ENCODE data around the genes SEPHS2, PRR14, PYCARD and TRIM72.

- PRO-cap: unidirectional peak, plus-strand start at chr16:30371220; unidirectional peak, plus-strand start at chr16:30371345
- RAMPAGE, long total RNA, 3 experiments: no peak in any of the 3 experiments
These were observed 711 bp upstream of the TBC1D10B start for GRCh38 chr16:30370842-30371567.

GRCh38 chr16:30395849-30396478 lies 744 bp downstream of the ZNF48 start:
- PRO-cap: no peak
- RAMPAGE, long total RNA, 3 experiments: no peak in any of the 3 experiments

- PRO-cap: bidirectional peak, plus-strand start at chr16:30445501, minus-strand start at chr16:30445496; bidirectional peak, plus-strand start at chr16:30446078, minus-strand start at chr16:30445874
- RAMPAGE, long total RNA, 3 experiments: no peak in any of the 3 experiments
These were observed at the start of gene SEPHS2 for GRCh38 chr16:30444948-30445962. TSS of gene SEPHS2 (minus strand) at chr16:30445874.

DNA sequence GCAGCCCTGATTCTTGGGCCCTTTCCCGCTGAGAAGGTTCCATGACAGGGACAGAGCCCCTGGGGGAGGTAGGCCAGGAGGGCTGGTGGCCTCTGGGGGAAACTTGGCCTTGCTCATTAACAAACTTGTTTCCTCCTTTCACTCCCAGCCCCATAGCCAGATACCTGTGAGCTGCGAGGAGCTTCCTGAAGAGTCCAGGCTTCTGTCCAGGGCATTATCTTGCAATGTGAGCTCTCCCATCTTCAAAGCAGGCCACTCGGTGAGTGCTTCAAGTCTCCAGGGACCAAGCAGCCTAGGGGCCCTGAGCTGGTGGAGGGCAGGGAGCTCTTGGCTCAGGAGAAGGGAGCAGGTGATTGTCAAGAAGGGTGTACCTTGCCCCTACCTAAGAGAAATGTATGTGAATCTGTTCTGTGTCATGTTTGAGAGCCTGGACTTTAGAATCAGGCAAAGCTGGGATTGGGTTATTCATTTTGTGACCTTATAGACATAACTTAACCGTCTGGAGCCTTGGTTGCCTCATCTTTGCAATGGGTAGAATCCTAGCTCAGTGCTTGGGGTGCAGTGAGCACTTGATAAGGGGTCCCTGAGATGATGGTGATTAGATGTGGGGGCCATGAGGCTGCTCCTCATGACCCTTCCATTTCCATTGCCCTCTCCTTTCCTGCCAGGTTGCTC lies 16.0 kb downstream of the ZNF768 start:
- PRO-cap: no peak
- RAMPAGE, long total RNA, 3 experiments: no peak in any of the 3 experiments

DNA sequence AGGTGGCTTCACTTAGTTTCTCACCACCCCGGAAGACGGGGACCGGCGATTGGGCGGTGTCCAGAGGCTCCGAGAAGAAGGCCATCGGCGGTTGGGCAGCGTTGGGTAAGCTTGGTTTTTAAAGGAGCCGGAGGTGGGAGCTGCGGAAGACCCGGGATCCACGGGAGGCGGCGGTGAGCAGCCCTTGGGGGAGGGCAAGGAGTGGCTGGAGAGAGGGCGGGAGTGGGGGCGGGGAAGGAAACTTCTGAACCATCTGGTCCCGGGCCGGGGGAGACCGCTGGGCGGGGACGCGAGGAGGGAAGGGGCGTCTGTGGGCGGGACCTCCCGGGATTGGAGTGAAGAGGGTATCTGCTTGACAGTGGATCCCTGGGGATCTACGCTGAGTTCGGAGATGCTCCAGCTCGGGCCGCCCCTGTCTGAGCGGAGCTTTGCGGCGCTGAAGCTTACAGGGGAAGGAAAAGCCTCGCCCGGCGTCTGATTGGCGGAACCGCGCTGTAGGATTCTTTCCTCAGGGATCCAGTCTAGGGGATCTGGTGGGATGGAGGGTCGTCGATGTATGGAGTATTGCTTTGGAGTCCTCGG lies at the start of gene PRR14:
Gene PRR14, plus strand, starts transcription at position 327 of the 582 bp plus-strand sequence.
- PRO-cap: bidirectional peak, plus-strand start at position 147 of the sequence, minus-strand start outside the sequence; unidirectional peak, plus-strand start at position 271 of the sequence; unidirectional peak, plus-strand start at position 358 of the sequence
- RAMPAGE, long total RNA, 3 experiments: start-site peak on the plus strand in 2 of 3 experiments, centred at positions 141 to 250 of the sequence, 6 to 40 reads per replicate

DNA sequence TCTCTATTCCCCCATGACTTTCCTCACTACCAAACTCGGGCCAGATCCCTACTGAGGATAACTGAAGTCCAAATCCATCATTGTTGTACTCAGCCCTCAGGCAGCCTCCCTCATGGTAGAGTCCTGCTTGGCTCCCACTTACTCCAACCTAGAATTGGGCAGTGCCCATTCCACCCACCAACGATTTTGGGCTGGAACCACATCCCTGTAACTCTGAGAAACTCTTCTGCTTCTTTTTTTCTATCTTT lies 1.2 kb downstream of the PRR14 start:
- PRO-cap: no peak
- RAMPAGE, long total RNA, 3 experiments: no peak in any of the 3 experiments

DNA sequence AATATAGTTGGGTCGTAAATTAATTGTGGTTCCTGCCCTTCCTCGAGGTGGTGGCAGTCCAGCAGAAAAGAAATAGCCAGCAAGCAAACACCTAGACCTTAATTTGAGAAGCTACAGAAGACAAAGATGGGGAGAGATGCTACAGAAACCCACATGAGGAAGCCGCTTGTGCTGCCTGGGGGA lies 2.3 kb downstream of the FBRS start:
- PRO-cap: no peak
- RAMPAGE, long total RNA, 3 experiments: no peak in any of the 3 experiments

GRCh38 chr16:30663976-30665193 lies 6.2 kb downstream of the FBRS start:
- PRO-cap: no peak
- RAMPAGE, long total RNA, 3 experiments: no peak in any of the 3 experiments

DNA sequence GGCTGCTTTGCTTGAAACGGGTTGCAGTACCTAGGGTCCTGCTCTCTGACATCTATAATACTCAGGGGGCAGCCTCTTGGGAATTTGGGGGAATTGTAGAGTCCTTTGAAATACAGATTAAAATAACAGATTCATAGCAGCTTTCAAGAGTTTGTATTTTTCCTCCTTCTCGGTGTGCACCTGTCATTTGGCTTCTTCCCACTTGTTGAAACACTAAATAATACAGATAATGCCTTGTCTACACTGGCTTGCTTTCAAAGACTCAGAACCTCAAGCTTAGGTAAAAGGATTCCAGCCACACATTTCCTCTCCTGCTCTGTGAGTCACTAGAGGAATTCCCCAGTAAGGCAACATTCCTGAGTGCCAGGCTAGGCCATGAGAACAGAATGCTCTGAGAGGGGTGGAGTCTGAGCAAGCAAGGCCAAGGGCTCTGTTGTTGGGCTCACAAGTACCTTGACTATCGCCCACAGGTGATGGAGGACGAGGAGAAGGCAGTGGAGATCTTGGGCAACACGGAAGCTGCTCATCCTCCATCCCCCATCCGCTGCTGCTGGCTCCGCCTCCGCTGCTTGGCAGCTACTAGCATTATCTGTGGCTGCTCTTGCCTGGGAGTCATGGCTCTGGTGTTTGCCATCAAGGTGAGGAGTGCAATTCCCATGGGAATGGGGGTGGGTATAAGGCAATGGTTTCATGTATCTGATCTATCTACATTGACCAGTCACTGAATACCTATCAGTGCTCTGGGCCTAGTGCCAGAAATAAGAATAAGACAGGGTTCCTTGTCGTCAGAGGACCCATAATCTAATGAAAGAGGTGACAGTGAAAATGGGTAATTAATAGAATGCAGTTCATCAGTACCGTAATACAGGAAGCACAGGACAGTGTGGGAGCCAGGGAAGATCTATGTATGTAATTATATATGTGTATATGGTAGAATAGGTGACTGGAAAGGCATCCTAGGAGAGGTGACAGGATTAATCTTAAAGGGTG lies 1.1 kb downstream of the TMEM265 start:
- PRO-cap: no peak
- RAMPAGE, long total RNA, 3 experiments: no peak in any of the 3 experiments

DNA sequence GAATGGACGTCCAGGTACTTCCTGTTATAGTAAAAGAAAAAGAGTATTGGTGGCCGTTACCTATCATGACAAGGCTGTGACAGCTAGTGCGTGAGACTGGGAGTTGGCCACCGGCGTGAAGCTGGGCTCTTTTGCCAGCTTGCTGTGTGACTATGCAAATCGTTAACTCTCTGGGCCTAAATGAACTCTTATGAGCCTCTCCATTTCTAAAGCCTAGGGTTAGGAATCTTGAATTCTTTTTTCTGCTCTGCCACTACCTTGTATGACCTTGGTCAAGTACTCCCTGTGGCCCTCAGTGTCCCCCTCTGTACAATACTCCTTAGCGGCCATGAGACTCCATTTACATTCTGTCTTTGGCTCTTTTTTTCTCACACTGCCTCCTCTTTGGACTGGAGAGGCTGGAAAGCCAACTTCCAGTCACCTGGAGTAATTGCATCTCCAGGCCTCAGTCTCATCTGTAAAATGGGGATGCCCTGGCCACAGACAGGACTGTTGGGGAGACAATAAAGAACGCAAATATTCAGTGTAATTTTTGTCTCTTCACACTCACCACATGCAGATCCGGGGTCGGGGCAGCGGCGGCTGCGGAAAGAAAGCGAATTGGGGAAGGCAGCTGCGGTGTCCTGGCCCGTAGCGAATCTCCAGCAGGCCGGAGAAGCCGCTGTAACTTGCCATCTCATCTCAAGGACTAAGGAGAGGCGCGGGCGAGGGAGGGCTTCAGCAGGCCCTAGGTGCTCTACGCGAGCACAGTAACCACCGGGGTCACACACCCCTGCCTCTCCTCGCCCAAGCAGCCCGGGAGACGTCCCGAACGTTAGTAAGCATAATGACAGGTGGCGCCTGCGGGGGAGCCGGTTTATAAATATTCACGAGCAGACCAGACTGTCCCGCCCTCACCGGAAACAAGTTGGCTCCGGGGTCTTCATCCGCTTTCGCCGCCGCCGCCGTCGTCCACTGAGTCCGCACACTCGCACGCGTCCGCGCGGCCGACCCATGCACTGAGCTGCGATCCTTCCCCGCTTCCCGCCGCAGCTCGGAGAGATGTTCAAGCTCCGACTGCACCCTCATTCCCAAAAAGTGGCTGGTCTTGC lies 869 bp downstream of the CFAP119 start:
- PRO-cap: bidirectional peak, plus-strand start at position 887 of the sequence, minus-strand start at position 816 of the sequence
- RAMPAGE, long total RNA, 3 experiments: start-site peak on the minus strand in 2 of 3 experiments, centred at positions 804 to 812 of the sequence, 26 to 174 reads per replicate

DNA sequence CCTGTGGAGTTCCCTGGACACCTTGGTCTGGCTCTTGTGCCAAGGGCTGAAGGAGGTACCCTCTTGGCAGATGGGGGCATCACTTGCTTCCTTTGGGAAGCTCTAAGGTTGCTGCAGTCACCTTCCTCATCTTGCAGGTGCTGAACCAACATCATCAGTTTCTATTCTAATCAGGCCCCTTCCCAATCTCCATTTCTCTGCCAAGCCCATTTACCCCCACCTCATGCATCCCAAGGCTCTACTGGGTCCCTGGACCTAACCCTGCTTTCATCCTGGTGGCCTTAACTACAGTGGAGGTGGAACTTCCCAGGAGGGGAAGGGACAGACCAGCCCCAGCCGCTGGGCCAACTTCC lies 12.4 kb downstream of the ZNF629 start:
- PRO-cap: no peak
- RAMPAGE, long total RNA, 3 experiments: no peak in any of the 3 experiments

GRCh38 chr16:30937485-30937952 lies 11.3 kb upstream of the ORAI3 start:
- PRO-cap: no peak
- RAMPAGE, long total RNA, 3 experiments: no peak in any of the 3 experiments

GRCh38 chr16:30947291-30947782 lies 1.5 kb upstream of the ORAI3 start:
- PRO-cap: no peak
- RAMPAGE, long total RNA, 3 experiments: no peak in any of the 3 experiments

DNA sequence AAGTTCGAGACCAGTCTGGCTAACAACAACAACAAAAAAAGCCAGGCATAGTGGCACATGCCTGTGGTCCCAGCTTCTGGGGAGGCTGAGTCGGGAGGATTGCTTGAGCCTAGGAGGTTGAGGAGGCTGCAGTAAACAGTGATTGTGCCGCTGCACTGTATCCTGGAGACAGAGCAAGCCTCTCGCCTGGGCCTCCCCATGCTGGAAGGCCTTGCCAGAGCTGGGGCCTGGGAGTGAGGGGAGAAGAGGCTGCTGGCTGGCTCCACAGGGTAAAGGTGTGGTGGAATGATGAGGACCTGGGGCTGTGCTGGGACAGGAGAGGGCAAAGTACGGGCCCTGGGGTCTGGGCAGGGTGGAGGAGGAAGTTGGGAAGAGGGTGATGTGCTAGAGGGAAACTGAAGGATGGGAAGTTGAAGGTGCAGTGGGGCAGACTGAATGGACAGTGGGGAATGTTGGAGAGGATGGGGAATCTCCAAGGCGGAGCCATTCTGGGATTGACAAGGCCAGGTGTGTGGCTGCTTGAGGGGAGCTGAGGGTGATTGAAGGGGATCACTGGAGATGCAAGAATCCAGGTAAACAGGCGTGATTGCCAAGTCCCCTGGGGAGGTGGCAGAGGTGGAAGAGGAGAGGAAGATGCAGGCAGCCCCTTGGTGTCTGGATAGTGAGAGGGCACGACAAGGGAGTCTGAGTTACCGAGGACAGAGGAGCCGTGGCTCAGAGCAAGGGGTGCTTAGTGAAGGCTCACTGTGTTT lies 8.6 kb upstream of the HSD3B7 start:
- PRO-cap: no peak
- RAMPAGE, long total RNA, 3 experiments: no peak in any of the 3 experiments

GRCh38 chr16:31074552-31075281 lies 495 bp downstream of the ZNF646 start:
- PRO-cap: unidirectional peak, plus-strand start at chr16:31074643; unidirectional peak, plus-strand start at chr16:31074746; bidirectional peak, plus-strand start at chr16:31075148, minus-strand start at chr16:31074996
- RAMPAGE, long total RNA, 3 experiments: no peak in any of the 3 experiments

GRCh38 chr16:31090755-31091407 lies 2.1 kb upstream of the PRSS53 start:
- PRO-cap: no peak
- RAMPAGE, long total RNA, 3 experiments: no peak in any of the 3 experiments

GRCh38 chr16:31185072-31186156 lies 5.5 kb downstream of the FUS start:
- PRO-cap: no peak
- RAMPAGE, long total RNA, 3 experiments: no peak in any of the 3 experiments

DNA sequence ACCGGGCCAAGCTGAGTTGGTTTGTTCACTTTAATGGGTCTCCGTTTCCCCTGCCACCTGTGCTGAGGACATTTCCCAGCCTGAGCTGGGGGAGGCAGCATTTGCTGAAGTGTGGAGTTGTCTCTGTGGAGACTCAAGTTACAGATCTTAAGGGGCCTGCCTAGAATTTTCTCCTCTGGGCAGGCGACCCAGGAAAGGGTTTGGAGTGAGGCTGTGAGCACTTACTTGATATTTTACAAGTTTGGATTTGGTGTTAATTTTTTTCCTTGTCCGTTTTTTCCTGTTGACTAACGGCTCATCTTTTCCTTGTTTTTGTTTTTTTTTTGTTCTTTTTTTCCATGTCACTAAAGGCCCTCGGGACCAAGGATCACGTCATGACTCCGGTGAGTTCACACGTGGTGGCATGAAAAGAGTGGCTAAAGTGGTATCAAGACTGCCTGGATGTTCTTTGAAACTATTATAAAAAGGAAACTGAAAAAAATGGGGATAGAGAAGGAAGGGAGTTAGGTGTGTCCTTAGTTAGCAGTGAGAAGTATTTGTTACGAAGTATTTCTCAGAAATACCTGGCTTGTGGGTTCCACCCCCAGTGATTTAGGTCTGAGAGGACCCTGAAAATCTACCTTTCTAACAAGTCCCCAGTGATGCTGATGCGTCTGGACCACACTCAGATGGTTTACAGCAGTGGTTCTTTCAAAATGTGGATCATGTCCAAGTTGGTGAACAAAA lies 8.2 kb downstream of the FUS start:
- PRO-cap: no peak
- RAMPAGE, long total RNA, 3 experiments: no peak in any of the 3 experiments

GRCh38 chr16:31202015-31203059 lies at the start of gene PYCARD:
TSS of gene PYCARD (minus strand) at chr16:31202760.
- PRO-cap: no peak
- RAMPAGE, long total RNA, 3 experiments: start-site peak on the minus strand in 3 of 3 experiments, at chr16:31202737-31202754 at its widest, 29 to 59 reads per replicate

GRCh38 chr16:31213735-31214582 lies at the start of gene TRIM72:
TSS of gene TRIM72 (plus strand) at chr16:31214119.
- PRO-cap: bidirectional peak, plus-strand start at chr16:31214164, minus-strand start at chr16:31213929
- RAMPAGE, long total RNA, 3 experiments: start-site peak on the plus strand in 3 of 3 experiments, at chr16:31214030-31214232 at its widest, 51 to 321 reads per replicate